Natural killer cell (primary cell): Measurements from ENCODE around the genes TET2 and SGMS2.

GRCh38 chr4:102813528-102814306 is 13.6 kb downstream of the UBE2D3 start:
- PRO-cap: no peak

DNA sequence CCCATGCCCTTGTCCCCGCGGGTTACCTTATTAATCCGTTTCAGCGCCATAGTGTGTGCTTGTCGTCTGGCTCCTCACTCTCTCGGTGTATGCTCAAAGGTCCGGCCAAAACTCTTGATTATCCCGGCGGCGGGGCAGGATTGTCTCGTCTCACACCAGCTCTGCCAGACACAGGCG is 1.0 kb downstream of the UBE2D3 start:
- PRO-cap: no peak

GRCh38 chr4:102828217-102828413 is 764 bp upstream of the UBE2D3 start:
- PRO-cap: bidirectional peak, plus-strand start at chr4:102828299, minus-strand start at chr4:102827991

DNA sequence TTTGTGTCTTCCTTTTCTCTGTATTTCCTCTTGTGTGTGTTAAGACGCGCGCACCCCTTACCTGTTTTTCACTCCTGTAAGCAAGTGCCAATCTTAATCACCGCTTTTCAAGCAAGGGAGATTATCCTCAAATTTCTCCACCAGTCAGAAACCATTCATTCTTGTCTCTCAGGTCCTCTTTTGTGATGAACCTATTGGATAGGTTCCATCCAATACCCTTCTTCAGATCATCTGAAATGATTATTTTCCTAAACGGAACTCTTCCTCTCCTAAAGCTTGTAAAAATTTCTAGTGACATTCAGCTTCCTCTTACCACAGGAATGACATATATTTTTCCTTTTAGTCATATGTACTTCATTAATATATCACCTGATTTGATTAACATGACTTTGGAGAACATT is 526 bp upstream of the SLC9B2 start:
- PRO-cap: no peak

- PRO-cap: no peak
Measured at GRCh38 chr4:103098588-103099013, 1.0 kb downstream of the BDH2 start.

DNA sequence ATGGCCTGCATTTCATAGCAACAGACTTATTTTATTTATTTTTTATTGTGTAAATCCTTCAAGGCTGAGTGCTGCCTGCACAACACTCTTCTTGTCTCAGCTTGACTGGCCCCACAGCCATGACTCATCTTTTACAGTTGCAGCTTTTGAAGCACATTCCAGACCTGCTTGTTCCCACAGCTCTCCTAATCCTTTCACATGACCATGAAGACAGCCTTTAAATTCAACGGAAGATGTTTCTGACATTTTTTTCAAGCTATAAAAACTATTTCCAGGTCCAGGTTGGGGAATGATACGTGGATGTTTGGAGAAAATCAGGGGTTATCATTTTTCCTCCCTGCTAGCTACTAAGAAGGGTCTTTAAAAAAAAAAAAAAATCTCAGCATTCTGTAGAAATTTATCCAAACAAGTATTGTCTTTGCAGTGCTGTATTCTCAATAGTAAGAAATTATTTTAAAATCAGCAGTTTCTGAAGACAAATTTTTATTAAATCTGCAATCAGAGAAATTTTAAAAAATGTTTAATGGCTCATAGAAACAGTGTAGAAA is 277.0 kb upstream of the TACR3 start:
- PRO-cap: no peak

- PRO-cap: no peak
Measured at GRCh38 chr4:104490365-104490746, 4.3 kb downstream of the CXXC4 start.

DNA sequence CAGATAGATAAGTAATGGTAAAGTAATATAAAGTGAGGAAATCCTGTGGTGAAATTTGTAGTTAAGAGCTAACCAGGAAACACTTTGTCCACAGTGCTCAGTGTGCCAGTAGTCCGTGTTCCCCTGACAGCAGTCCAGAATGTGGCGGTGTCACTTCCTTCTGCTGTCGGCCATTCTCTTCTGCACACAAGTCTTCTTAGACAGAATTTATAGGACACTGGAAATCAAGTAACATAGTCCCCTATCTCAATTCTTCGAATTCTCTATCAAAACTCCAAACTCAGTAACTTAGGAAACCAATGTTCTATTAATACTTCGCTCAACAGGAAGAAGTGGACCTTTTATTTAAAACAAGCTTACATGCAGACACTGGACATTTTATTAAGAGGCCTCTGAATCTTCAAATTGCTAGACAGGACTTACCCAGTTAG is 5.8 kb upstream of the CXXC4 start:
- PRO-cap: no peak

GRCh38 chr4:104616288-104617003 is 121.8 kb upstream of the CXXC4 start:
- PRO-cap: no peak

DNA sequence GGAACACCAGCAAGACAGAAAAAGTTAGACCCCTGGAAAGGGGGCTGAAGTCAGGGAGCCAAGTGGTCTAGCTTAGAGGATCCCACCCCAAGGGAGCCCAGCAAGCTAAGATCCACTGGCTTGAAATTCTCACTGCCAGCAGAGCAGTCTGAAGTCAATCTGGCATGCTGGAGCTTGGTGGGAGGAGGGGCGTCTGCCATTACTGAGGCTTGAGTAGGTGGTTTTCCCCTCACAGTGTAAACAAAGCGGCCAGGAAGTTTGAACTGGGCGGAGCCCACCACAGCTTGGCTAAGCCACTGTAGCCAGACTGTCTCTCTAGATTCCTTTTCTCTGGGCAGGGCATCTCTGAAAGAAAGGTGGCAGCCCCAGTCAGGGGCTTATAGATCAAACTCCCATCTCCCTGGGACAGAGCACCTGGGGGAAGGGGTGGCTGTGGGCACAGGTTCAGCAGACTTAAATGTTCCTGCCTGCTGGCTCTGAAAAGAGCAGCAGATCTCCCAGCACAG is 215.9 kb upstream of the TET2 start:
- PRO-cap: bidirectional peak, plus-strand start at position 325 of the sequence, minus-strand start at position 198 of the sequence

DNA sequence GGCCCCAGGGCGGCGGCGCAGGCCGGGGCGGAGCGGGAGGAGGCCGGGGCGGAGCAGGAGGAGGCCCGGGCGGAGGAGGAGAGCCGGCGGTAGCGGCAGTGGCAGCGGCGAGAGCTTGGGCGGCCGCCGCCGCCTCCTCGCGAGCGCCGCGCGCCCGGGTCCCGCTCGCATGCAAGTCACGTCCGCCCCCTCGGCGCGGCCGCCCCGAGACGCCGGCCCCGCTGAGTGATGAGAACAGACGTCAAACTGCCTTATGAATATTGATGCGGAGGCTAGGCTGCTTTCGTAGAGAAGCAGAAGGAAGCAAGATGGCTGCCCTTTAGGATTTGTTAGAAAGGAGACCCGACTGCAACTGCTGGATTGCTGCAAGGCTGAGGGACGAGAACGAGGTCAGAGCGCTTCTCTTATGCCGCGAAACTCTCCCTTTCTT is at the start of gene TET2:
TET2 (plus strand) TSS at position 286 of the 430 bp plus-strand sequence.
- PRO-cap: bidirectional peak, plus-strand start at position 286 of the sequence, minus-strand start at position 227 of the sequence

DNA sequence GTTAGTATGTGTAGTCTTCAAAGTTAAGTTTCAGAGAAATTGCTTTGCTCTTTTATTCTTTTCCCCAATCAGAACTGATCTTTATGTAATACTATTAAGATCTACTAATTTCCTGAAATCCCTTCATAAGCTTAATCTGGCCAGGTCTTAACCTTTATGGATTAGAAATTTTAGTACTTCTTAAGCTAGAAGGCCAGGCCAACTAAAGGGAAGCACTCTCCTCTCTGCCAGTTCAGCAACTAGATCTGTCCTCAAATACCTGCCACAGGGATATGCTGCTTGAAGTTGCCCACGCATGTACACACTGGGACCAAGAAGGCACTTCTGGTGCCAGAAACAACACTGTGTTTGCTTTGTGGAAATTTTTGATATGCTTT is 7.5 kb downstream of the NPNT start:
- PRO-cap: no peak

GRCh38 chr4:106287195-106287788 is 28.7 kb downstream of the TBCK start:
- PRO-cap: no peak

DNA sequence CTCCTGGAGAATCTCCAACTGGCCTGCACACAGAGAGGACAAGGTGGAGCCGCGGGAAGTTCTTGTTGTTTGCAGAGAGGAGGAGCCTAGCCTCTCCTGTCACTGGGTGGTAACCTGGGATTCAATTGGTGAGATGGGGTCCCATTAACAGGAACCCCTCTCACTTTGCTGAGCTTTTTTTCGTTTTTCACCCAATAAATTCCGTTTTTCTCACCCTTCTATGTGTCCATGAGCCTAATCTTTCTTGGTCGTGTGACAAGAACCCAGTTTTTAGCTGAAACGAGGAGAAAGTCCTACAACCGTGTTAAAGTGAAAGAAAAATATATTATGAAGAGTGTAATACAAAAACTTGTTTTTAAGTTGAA is 13.2 kb downstream of the GIMD1 start:
- PRO-cap: no peak

DNA sequence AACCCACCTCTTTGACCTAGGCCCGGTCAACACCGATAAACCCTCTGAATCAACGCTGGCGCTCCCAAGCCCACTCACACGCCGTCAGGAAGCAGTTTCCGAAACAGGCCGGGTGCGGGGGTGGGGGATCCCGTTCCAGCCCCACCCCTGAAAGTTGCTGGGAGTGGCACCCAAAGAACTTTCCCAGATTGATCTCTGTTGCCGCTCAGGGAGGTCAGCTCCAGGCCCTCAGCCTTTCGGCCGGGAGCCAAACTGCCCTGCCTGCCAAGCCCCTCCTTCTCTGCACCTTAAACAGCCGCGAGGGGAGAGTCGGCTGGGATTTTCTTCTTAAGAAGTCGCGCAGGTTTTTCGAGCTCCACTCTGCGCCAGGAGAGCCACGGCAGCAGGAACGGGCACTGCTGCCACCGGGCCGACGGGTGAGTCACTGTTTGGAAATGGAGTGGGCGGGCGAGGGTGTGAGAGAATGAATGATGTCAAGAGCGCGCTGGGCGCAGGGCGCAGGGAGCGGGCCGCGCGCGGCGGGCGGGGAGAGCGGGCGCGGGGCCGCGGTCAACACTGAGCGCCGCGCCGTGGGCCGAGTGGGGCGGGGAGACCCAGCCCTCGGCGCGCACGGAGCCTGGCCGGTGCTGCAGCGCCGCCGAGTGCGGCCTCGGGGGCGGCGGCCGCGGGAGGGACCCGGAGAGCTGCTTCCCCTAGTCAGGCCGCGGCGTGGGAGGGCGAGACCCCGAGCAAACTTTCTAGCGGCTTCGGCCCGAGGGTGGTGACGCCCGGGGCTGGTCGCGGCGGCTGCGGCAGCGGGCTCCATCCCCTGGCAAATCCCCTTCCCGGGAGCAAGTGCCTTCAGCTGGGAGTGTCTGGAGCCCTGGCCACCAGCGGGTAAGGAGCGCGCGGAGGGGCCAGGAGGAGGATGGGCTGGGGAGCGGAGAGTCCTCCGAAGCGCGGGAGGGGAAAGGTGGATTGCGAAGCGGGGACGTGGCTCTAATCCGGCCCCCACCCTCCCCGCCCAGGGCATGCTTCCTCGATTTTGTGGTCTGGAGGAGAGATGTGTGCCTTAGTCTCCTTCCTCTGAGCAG is at the start of gene SGMS2:
SGMS2 (plus strand) TSS at position 555 of the 1,073 bp plus-strand sequence.
- PRO-cap: bidirectional peak, plus-strand start at position 528 of the sequence, minus-strand start at position 426 of the sequence

- PRO-cap: no peak
Measured at GRCh38 chr4:107930635-107931118, 672 bp upstream of the CYP2U1 start.

GRCh38 chr4:107988343-107989463 is 986 bp upstream of the HADH start:
- PRO-cap: no peak

DNA sequence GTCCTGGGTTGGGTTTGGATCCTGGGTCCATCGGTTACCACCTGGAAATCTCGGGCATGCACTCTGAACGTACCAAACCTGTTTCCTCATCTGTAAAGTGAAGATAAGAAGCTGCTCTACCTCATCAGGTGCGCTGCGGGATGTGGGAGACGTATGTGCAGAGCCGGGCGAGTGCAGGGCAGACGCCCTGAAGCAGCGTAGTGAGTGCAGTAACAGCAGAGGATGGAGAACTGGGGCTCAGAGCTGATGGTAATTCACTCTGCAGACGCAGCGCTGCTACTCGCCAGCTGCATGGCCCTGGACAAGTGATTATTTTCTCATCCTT is 64.4 kb downstream of the HADH start:
- PRO-cap: no peak

DNA sequence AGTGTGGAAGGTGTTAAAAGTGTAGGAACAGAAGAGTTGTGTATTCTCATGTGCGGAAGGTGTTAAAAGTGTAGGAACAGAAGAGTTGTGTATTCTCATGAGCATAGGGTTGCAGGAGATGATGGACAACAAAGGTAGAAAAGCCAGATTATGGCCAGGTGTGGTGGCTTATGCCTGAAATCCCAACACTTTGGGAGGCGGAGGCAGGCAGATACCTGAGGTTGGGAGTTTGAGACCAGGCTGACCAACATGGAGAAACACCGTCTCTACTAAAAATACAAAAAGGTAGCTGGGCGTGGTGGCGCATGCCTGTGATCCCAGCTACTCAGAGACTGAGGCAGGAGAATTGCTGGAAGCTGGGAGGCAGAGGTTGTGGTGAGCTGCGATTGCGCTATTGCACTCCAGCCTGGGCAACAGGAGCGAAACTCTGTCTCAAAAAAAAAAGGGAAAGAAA is 2.5 kb downstream of the RPL34 start:
- PRO-cap: no peak

DNA sequence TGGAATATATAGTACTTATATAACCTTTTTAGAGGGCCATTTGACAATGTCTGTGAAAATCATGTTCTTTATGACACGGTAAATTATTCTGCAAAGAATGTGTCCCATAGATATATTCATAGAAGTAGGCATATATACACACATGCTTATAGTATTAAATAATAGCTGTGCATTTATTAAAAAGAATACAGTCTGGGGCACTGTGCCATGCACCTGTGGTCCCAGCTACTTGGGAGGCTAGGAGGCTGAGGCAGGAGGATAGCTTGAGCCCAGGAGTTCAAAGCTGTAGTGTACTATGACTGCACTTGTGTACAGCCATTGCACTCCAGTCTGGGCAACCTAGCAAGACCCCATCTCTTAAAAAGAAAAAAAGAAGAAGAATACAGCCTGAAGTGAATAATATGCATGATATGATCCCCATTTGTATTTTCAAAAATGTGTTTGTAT is 22.7 kb upstream of the MCUB start:
- PRO-cap: no peak